Parietal lobe (tissue), 2 donors: ENCODE measurements around a stretch of chr2.

GRCh38 chr2:108463854-108464421 lies 14.9 kb downstream of the GCC2 start:
- RAMPAGE, long total RNA: no peak

DNA sequence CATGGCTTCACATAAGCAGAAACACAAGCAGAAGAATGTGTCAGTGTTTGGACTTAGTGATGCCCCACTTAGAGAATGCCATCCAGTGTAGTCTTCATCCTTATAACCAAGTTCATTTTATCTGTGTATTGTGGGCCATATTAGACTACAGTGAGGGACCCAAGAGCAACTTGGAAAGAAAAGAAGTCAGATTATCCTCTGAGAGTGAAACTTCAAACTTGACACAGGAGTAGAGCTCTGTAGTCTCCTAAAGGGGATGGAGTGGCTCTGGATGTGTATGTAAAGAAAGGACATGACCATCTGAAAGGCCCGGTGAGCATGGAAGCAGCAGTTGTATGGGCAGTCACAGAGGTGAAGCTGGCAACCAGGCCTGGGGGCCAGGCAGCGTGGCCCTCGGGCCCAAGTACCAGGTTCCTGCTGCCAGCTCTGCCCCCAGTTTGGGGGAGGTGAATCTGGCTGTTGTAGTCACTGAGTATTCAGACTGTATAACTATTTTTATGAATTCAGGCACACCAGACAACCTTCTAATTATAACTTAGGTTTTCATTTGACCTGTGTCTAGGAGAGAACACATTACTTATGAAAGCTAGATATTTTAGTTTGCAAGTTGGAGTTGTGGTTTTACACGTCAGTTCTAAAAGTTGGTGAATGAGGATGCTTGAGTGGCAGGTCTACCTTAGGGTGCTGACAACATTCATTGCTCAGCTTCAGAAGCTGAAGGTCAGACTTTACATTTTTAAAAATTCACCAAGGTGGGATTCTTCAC lies 71.5 kb downstream of the LIMS1 start:
- RAMPAGE, long total RNA: no peak

- RAMPAGE, long total RNA: no peak
Observed at GRCh38 chr2:108618918-108619346, 84.7 kb downstream of the LIMS1 start.

- RAMPAGE, long total RNA: no peak
Observed at GRCh38 chr2:108644470-108645152, 74.7 kb upstream of the RANBP2 start.

- RAMPAGE, long total RNA: no peak
Observed at GRCh38 chr2:108652606-108653105, 66.6 kb upstream of the RANBP2 start.

DNA sequence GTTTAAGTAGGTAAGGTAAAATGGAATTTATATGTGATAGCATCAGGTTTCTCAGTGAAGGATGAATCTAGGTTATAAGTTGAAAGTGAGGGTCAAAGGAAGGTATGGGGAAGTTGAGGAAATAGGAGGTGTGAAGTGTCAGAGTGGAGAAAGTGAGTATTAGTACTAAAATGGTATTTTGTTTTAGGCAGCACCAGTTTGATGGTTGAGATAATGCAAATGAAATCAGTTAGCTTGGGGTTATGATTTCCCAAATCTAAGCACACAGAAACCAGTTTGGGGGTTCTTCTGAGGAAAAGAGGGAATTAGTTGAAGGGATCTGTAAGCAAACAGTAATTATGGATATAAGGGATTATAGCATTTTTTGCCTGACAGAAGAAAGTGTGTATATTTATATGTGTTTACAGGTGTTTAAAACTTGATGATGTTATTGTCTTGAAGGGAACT lies 14.9 kb downstream of the RANBP2 start:
- RAMPAGE, long total RNA: no peak

DNA sequence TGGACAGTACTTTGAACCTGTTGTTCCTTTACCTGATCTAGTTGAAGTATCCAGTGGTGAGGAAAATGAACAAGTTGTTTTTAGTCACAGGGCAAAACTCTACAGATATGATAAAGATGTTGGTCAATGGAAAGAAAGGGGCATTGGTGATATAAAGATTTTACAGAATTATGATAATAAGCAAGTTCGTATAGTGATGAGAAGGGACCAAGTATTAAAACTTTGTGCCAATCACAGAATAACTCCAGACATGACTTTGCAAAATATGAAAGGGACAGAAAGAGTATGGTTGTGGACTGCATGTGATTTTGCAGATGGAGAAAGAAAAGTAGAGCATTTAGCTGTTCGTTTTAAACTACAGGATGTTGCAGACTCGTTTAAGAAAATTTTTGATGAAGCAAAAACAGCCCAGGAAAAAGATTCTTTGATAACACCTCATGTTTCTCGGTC lies 19.1 kb upstream of the CCDC138 start:
- RAMPAGE, long total RNA: no peak

DNA sequence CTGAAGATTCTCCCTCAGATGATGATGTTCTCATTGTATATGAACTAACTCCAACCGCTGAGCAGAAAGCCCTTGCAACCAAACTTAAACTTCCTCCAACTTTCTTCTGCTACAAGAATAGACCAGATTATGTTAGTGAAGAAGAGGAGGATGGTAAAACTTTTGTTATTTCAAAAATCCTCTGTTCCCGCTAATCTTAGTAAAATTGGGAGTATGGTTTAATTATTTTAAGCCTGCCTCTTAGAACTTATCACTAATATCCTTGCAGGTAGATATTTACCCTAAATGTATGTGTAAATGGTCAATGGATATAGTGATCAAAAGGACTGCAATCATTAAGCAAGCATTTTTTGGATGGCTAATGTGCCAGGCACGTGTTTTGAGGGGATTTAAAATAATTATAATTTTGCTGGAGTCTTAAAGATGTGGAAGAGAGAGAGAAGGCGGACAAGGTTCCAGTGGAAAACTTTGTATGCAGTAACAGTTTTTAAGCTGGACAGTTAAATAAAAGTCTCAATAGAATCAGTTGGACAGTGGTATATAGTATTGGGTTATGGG lies 14.8 kb upstream of the CCDC138 start:
- RAMPAGE, long total RNA: no peak

DNA sequence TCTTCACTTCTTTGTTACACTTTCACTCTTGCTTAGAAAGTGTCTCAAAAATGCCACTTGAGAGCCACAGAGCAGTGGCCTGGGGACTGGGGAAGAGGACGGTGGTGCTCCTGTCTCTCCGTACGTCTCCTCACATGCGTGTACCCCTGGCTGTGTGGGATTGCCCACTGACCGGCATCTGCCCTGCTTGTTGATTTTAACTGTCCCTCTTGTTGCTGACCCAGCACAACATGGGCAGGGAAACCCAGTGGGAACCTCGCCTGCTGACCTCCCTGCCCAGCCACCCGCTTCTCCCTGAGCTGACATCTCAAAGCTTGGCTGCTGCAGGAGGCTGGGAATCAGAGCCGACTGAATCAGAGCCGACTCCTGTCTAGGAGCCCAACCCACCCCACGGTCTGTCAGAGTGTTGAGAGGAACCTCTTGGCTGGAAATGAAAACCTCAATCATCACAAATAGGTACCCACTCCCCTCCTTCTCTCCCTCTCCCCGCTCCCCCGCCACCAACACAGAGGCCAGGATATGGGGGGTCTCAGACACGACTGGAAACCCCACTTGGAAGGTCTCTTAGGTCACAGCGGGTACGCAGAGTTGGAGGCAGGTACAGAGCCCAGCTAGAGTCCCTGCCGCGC lies 944 bp downstream of the EDAR start:
- RAMPAGE, long total RNA: no peak

DNA sequence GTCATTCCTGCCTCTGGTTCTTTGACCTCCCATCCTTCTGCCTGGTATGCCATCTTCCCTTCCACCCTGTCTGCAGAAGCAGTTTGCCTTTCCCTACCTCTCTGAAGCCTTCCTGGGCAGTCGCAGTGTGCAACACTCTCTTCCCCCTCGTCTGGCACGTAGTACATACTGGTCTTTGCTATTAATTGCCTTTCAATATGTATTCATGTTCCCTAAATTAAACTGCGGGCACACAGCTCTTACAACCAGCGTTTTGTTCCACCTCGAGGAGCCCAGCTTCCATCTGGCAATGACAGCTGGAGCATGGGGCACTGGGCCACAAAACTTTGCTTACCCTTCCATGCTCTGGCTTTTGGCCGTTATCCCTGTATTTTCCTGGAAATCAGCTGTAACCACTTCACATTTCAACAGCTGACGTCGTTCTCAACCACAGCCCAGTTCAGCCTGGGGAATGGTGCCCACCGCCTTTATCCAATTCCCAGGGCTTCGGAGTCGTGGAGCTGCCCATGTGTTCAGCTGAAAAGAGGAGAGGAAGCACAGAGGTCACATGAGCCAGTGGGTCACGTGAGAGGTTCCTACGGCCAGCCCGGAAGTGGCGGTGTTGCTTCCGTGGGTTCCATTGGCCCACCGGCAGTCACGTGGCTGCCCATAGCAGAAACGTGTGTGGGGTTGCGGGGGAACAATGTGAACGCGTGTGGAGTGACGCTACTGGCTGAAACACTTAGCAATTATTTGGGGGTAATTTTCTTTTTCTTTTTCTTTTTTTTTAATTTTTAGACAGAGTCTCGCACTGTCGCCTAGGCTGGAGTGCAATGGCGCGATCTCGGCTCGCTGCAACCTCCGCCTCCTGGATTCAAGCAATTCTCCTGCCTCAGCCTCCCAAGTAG lies 16.7 kb upstream of the EDAR start:
- RAMPAGE, long total RNA: no peak

GRCh38 chr2:109069276-109069630 lies 59.8 kb upstream of the SH3RF3 start:
- RAMPAGE, long total RNA: no peak

GRCh38 chr2:109143435-109144355 lies 14.7 kb downstream of the SH3RF3 start:
- RAMPAGE, long total RNA: no peak

GRCh38 chr2:109184483-109185312 lies 55.7 kb downstream of the SH3RF3 start:
- RAMPAGE, long total RNA: no peak

DNA sequence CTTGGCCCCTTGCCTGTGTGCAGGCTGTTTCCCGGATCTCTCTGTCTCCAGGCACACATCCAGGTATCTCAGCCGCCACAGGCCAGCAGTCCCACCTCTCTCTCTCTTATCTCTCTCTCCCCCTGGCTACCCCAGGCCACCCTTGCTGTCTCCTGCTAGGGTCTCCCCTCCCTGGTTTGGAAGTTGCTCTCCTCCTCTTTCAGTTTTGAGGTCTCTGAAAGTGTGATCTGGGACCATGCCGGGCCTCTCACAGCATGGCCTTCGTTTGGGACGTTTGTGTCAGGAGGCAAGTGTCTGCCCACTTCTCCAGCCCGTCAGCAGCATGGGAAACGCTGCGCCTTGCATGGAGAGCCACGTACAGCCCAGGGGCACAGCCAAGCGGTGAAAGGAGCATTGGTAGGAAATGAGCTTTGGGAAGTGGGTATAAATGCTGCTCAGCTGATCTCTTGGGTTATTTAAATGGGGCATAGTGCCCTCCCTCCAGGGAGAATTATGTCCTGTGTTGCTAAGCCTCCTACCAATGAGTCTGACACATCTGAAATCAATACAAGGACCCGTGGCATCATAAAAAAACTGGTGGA lies 72.5 kb downstream of the SH3RF3 start:
- RAMPAGE, long total RNA: no peak

DNA sequence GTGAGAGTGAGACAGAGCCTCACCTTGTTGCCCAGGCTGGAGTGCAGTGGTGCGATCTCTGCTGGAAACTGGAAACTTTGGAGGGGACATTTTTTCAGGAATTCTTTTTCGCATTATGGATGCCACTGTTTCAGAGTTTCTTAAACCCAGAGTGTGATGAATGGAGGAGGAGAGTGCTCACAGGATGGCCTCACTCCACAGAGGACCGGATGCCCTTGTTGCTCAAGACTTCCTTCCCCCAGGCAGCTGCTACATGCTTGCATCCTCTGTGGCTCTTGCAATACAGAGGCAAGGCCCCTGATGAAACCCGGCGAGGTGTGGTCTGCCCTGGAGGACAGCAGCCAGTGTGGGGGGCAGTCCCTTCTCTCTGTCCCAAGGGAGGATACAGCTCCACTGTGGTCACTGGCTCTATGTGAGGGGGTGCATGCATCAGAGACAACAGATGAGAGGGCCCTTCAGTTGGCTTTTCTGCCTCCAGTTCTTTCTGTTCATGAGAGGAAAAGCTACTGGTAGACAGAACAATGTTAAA lies 109.6 kb downstream of the SH3RF3 start:
- RAMPAGE, long total RNA: no peak

DNA sequence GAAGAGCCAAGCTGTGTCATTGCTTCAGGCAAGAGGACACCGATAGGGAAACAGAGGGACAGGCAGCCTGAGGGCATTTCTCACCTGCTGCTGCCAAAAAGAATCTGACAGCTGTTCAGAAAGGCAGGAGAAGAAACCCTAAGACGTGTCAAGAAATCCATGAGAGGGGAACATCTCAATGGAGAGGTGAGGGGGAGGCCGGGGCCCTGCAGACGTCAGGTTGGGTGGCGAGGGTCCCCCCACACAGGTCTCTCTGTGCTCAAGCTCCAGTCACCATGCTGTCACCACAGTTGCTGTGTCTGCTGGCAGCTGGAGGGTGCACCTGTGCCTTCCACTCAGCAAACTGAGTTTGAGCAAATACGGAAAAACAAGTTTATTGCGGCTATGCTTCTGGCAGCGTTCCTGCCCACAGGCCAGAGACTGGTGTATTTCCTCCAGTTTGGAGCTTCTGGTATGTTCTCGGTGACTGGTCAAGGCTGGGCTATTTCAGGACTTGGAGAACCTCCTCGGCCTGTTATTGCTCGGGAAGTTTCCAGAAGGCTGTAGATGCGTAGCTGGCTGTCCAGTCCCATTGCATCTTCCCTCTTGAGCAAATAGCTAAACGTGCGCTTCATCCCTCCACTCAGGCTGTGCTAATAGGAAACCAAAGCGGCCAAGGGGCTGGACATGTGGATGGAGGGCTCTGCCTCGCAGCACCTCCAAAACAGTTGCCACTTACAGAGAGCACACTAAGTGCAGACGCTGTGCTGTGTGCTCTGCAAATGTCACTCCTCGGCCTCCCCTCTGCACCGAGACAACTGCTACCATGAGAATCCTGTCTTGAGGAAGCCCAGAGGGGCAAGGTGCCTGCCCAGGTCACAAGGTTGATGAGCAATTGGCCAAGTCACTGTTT lies 132.5 kb downstream of the SEPTIN10 start:
- RAMPAGE, long total RNA: no peak

GRCh38 chr2:109615694-109616465 lies 1.7 kb downstream of the SOWAHC start:
- RAMPAGE, long total RNA: no peak

GRCh38 chr2:110114820-110115387 lies 718 bp downstream of the MALL start:
- RAMPAGE, long total RNA: no peak

DNA sequence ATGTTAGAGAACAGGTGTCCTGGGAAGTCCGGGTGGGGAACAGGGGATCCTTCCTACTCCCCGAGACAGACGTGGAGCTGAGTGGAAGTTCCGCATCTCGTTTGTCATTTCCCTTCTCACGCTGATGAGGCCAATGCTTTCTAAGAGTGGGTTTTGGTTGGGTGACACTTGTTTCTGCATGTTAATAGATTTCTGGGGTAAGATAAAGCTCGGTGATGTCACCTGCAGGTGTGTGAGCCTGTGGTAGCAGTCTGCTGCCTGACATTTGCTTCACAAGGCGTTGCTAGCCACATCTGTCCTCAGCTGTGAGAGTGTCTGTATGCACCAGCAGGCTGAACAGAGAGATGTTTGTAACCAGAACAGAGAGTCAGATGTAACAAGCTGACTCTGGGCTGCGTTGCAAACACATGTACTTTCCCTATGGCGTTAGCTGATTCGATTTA lies 125.9 kb downstream of the ACOXL start:
- RAMPAGE, long total RNA: no peak

GRCh38 chr2:110858792-110859365 lies 126.5 kb downstream of the ACOXL start:
- RAMPAGE, long total RNA: no peak